Cerebral cortex (tissue), 2 donors: ENCODE measurements around a stretch of chr15.

DNA sequence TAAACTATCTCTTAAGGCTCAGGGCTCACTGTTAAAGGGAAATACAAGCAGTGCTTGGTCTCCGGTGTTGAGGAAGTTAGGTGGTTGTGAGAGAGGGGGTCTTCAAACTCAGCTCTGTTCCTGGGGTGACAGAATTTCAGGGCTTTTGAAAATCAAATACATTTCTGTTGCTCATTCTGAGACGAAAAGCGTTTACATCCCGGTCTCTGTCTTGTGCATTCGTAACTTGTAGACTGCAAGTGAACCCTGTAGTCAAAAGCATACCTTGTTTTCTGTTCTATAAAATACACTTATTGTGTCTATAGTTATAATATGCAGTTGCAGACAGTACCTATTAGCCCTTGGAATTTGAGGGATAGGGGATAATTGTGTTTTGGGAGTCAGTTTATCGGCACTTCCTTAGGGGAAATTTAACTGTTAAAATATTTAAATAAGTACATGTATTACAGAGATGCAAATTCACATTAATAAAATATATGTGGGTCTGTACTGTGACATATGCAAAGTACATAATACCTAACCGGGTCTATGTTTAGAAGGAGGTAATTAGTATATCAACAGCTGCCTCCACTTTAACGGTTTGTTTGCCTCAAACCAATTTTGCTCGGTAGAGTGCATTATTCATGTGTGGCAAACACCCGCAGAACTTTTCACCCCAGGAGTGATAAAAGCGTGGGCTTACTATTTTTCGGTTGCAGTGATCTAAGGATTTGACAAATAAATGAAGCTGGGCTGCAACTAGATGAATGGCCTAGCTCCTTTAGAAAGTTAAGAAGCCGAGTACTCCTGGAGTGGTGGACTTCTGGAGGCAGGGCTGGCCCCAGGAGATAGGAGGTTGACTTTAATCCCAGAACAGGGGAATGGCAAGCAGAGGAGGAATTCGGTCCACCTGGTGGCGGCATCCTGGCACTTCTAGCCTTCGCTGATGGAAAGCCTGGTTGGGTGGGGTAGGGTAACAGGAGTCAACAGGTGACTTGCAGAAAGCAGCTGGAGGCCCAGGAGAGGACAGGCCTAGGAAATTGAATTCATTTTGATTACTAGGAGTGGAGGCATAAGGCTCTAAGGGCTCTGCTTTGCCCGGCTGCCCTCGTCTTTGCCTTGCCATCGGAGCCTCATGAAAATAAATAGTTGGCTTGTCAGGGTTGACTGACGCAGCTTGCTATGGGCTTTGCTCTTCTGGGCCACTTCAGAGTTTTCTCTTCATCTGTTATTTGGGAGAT, 2.2 kb downstream of the SLCO3A1 start:
- PRO-cap, 2 experiments = peak in 1 of 2 experiments; most common minus-strand start position 1,095 of the sequence (in 1)

DNA sequence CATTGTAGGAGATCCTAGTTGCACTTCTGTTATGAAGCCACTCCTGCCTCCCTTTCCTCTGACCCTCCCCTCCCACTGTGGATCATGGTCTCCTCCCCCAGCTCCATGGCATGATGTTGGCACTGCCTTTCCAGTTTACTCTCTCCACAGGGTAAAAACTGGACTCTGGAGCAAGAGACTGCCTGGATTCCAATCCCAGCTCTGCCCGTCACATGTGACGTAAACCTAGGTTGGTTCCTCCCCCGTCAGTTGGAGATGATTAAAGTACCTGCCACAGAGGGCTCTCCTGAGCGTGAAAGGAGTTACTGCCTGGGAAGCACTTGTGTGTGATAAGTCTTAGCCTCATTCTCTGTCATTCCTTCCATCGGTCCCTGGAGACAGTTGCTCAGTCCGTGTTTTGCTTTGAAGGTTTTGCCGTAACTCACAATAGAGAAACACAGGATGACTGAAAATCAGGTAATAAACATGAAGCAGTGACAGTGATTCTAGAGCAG, 21.8 kb downstream of the SLCO3A1 start:
- PRO-cap, 2 experiments = no peak in any of the 2 experiments

DNA sequence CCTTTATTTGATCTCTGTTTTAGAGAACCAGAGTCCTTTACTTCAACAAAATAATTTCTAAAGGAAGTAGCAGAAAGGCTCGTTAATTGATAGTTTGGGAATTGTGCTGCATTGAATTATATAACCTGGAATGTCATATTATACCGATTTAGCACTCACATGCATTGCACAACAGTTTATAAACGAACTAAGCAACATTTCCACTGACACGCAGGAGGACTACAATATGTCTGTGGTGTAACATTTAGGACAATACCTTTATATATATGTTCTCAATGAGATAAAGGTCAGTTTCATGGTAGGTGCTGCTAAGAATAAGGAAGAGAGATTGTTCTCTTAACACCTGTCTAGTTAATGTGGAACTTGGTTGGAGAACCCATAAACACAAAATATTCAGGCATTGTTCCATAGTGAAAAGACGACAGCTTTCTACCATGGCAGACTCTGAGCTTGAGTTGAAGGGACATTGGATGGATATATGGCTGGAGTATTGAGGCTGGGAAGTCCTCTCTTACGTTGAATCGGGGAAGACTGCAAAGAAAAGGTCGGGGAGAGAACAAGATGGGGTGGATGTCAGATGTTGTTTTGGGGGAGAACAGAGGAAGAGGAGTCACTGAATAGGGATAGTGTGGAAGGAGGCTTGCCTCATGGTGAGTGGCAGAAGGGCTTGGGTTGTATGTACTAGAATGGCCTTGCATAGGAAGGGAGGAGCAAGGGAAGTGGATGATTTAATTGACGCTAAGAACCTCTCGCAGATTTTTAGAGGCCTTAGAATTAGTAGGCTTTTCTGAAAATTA, 153.6 kb downstream of the SLCO3A1 start:
- PRO-cap, 2 experiments = no peak in any of the 2 experiments

DNA sequence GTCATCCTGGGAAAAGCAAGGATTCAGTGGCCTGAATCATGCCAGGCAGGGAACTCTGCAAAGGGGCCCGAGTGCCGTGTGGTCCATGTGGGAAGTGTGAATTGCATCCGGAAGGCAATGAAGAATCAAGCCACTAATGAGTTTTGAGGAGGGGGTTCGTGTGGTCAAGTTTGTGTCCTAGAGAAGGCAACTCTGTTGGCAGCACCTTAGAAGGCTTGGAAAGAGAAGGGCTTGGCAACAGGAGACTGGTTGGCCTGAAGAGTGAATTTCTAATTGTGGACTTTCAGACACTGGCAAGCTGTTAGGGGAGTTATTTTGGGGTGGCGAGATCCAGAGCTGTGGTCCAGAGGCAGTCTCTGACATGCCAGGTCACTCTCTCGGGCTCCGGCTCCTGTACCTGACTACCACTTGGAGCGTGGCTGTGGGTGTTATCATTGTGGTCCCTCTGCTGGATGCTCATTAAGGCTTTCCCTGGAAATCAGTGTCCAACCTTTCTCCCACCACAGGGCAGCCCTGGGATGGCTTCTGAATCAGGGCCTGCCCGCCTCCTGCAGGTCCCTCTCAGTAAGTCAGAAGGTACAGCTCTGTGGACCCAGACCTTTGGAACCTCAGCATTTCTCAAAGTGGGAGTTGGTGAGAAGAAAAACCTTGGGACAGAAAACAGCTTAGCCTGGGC, 209.0 kb downstream of the SLCO3A1 start:
- PRO-cap, 2 experiments = no peak in any of the 2 experiments

- PRO-cap, 2 experiments = no peak in any of the 2 experiments
These were observed 229.8 kb downstream of the SLCO3A1 start for GRCh38 chr15:92083261-92083700.

GRCh38 chr15:92095584-92096273, 242.2 kb downstream of the SLCO3A1 start:
- PRO-cap, 2 experiments = no peak in any of the 2 experiments

DNA sequence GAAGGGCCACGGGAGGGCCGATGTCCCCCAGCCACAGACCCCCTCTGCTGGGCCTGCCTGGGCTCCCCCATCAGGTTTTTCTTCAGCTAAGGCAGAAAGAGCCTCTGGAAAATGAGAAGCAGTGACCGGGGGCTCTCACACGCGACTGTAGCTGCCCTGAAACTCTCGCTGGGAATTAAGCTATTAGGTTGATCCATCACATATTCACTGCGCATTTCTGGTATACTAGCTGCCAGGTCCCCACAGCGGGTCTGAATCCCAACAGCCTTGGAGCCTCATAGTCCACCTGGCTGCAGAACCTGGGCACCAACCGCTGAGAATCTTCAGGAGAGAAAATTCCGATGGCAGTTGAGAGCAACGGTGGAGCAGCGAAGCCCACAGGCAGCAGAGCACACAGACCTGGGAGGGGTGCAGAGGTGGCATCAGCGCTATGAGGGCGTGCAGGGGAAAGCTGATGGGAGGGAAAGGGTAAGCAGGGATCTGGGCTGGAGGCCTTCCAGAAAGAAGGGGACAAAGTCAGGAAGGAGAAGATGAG, 75.1 kb downstream of the FAM174B start:
- PRO-cap, 2 experiments = no peak in any of the 2 experiments

- PRO-cap, 2 experiments = no peak in any of the 2 experiments
These were observed 41.2 kb downstream of the FAM174B start for GRCh38 chr15:92614318-92614789.

DNA sequence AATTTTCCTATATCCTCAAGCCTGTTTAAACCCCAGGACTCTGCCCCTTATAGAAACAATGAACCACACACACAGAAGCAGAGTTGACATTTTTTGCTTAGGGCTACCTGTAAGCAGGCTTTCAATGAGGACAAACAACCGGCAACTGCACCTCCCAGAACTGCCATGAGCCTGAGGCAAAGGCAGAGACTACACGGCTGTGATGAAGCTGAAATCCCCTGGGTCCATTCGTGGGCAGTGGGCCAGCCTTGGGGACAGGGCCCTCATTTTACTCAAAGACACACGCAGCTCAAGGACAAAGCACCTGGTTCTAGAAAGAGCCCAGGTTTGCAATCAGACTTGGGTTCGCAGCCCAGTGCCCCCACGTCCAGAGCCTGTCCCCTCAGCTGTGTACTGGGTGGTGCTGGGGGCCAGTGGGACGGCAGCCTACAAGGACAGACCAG, 18.0 kb downstream of the FAM174B start:
- PRO-cap, 2 experiments = no peak in any of the 2 experiments

GRCh38 chr15:92711239-92712057, 55.9 kb upstream of the FAM174B start:
- PRO-cap, 2 experiments = no peak in any of the 2 experiments

DNA sequence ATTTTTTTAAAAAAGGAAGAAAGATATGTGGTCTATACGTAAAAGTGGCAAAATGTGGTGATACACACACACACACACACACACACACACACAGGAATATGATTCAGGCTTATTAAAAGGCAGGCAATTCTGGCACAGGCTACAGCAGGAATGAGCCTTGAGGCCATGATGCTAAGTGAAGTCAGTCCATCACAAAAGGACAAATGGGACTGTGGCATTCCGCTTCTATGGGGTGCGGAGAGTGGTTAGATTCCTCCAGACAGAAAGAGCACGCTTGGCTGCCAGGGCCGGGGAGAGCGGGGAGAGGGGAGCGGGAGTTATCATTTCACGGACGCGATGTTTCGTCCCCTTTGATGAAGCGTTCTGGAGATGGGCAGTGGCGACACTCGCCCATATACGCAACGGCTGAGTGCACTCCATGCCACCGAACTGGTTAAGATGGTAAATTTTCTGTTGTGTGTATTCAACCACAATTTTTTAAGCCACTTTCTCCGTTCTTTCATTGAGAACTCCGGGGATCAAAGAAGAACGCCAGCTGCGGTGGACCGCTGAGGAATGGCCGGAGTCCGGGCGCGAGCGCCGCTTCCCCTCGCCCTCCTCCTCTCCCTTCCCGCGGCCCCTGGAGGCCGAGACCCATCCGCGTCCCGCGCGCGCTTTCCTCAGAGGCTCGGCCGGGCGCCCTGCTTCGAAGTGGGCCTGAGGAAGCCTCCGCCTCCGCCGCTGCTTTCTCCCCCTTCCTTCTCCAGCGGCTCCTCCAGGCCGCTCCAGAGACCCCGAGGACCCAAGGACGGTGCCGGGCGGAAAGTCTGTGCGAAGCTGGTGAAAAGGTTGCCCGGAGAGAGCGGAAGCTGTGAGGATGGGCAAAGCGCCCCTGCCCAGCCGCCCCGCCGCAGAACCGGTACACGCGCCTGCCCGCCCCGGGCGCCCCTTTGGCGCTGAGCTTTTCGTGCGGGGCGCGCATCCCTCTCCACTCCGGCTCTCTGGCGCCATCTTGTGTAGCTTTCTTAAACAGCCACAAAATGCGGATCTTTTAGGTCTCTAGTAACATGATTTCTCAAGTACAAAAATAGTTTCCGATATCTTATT, 58.8 kb upstream of the FAM174B start:
- PRO-cap, 2 experiments = peak in 1 of 2 experiments; most common plus-strand start position 217 of the sequence (in 1); most common minus-strand start position 631 of the sequence (in 1)

- PRO-cap, 2 experiments = peak in 1 of 2 experiments; most common plus-strand start chr15:92884034 (in 1); most common minus-strand start chr15:92884086 (in 1)
These were observed 16.4 kb upstream of the CHD2 start for GRCh38 chr15:92883582-92884203.

DNA sequence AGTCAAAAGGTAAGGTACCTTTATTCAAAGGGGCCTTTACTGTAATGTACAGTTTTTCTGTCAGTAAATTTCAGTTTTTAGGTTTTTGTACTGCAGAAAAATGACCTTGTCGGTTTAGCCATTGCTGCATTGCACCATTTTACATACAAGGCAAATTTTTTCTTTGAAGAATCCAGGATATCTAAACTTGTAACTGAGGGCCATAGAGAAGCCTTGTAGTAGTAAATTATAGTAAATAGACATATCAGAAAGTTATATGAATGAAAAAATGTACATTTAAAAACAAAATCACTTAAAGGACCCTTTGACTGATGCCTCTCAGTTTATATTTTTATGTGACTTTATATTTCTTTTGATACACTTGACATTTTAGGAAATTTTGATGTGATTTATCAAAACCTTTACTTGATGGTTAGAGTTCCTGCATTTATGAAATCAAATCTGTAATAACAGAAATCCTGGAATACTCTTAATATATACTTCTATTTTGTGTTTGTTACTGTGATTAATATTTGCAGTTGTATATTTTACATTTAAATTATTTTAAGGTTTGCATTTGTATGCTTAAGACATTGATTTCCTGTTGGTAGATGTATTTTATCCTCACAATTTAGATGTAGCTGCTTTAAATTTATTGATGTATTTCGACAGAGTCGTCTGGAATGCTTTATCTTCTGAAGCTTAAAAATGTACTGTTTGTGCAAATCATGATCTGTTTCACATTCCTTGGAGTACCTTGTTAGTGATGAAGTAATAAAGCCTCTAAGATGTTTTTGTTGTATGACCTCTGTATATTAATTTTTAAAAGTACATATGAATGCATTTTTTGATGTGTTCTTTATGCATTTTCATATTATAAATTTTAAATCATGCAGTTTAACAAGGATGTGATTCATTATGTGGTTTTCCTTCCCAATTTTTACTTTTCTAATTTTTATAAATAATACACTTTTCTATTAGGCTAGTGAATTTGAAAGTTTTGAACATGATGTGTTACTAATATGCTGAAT, 1.7 kb downstream of the CHD2 start:
- PRO-cap, 2 experiments = no peak in any of the 2 experiments

GRCh38 chr15:93024729-93025365, 64.2 kb downstream of the RGMA start:
- PRO-cap, 2 experiments = no peak in any of the 2 experiments

DNA sequence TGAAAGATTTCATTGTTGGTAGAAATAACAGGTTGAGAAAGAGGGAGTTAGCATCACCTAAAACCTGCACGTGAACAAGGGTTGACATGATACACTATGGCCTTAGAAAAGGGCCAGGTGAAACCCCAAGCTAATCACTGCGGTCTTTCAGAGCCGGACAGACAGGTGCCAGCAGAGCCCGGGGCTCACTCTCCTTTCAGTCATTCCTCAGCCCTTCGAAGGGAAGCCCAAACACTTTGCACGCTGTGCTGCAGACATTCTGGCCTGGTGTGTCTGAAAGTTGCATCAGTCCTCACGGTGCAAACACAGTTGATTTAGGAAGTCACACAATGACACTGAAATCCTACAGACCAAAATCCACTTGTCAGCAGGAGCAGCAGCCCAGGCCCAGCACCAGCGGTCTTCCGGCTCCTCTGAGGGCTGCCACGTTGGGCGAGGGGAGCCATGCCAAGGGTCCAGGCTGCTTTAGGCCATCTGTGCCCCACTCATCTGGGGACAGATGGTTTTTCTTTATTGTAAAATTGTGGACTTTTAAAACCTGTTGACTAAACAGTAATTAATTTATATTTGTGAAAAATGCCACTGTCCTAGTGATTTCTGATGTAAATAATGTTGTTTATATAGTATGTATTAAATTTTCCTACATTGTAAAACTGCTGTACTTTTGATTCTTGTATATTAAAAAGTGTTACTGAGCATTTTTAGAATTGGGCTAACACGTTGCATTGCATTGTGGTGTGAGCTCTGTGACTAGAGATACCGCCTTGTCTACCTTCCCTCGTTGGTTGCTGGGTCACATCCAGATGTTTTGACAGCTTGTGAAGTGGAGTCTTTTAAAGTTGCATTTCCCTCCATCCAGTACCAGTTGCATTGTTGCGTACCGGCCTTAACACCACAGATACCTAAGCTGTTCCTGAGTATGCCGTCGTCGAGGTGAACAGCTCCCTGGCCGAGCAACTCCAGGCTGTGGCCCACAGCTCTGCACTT, 61.4 kb downstream of the RGMA start:
- PRO-cap, 2 experiments = no peak in any of the 2 experiments

GRCh38 chr15:93061535-93062269, 27.3 kb downstream of the RGMA start:
- PRO-cap, 2 experiments = no peak in any of the 2 experiments

DNA sequence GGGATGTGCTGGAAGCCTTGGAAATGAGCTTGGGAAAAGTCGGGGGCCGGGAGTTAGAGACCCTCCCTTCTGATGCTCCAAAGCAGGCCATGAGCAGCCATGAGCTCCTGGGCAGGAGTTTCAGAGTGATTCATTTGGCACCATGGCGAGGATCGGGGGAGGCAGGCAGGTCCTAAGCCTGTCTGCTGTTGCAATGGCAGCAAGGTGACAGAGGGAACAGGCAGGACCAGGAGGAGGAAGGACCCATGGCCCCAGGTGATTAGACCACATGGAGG, 21.4 kb downstream of the RGMA start:
- PRO-cap, 2 experiments = peak in 1 of 2 experiments; most common plus-strand start position 210 of the sequence (in 1)

GRCh38 chr15:93072257-93072938, 16.6 kb downstream of the RGMA start:
- PRO-cap, 2 experiments = no peak in any of the 2 experiments

GRCh38 chr15:93247673-93248040, 158.6 kb upstream of the RGMA start:
- PRO-cap, 2 experiments = no peak in any of the 2 experiments

DNA sequence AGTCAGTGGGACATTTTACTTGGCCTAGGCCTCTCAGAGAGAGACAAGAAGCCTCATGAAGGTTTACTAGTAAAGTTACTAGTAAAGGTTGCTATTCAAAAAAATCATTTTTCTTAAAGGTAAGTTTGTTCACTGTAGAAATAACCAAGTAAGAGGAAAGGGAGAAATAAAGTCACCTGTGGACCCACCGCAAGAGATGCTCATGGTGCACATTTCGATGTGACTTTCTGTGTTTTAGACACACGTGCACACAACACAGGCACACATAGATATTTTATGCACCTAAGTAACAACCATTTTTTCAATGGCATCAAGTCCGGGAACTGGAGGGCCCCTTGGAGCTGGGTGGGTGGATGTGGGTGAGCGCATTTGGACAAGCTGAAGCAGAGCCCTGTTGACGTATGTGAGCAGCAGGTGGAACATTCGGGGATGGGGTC, 180.7 kb upstream of the RGMA start:
- PRO-cap, 2 experiments = peak in 1 of 2 experiments; most common minus-strand start position 294 of the sequence (in 1)